Frontal cortex (tissue), 2 donors: ENCODE measurements around the gene RBBP7.

DNA sequence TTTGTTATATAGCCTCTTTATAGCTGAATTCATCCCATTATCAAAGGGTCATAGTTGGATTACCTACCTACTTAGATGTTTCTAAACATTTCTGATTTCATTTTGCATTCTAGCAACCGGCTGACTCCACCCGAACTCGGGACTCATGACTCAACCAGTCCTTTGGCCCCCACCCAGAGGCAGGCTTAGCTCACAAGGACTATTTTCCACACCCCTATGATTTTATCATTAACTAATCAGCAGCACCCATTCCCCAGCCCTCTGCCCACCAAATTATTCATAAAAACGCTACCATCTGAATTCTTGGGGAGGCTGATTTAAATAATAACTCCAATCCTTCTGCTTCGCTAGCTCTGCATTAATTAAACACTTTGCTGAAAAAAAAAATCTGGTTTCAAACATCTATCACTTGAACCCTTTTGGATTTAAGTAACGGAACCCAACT lies 79.9 kb upstream of the EGFL6 start:
- RAMPAGE, long total RNA: no peak

DNA sequence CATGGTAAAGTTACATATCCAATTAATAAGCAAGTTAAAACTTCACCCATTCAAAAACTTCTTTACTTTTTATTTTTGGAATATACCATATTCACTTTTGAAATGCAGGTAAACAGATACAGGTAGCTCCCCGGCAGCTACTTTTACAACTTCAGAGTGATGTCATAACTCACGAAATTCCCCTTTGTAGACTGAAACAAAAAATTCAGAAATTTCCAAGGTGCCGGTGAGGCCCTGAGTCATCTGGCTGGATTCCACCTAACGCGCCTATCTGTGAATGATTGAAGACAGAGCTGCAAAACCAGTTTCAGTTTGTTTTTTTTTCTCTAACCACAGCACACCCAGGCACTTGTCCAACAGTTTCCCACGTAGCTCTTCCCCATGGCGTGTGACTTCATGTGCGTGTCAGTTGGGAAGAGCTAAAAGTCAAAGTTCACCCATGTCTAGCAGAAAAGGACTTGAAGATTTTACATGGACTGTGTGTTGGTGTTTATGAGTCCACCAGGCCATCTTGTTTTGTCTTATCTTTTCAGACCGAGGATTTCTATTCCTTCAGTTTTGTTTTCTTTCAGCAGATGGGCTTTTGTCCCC lies 16.3 kb downstream of the TCEANC start:
- RAMPAGE, long total RNA: no peak

GRCh38 chrX:13717683-13718345 lies 16.6 kb downstream of the TRAPPC2 start:
- RAMPAGE, long total RNA: no peak

- RAMPAGE, long total RNA: no peak
Measured at GRCh38 chrX:14019926-14020689, 9.6 kb downstream of the GEMIN8 start.

- RAMPAGE, long total RNA: no peak
Measured at GRCh38 chrX:14028407-14029124, 1.1 kb downstream of the GEMIN8 start.

DNA sequence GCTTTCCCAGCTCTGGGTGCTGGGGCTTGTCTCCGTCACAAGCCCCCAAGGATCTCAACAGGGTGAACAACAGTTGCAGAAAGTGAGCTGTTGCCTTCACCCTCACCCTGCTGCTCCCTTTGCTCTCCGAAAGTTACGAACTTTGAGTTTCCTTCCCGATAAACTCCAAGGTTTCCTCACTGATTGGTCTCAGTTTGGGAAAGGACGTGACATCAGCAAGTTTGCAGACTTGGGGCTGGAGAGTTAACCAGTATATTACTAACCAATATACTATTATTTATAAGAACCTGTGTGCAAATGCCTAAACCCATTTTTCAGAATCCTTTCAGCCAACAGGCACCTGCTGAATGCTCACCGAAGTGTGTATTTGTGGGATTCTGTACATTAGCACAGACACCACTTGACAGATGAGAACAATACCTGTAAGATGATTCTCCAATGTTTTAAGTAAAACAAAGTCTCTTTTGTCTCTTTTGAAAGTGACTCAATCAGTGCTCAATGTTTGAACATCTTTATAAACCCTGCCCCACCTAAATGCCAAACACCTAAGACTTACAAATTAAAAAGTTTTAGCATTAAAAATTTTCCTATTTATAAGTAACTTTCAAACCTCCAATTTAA lies 897 bp downstream of the ASB9 start:
- RAMPAGE, long total RNA: no peak

DNA sequence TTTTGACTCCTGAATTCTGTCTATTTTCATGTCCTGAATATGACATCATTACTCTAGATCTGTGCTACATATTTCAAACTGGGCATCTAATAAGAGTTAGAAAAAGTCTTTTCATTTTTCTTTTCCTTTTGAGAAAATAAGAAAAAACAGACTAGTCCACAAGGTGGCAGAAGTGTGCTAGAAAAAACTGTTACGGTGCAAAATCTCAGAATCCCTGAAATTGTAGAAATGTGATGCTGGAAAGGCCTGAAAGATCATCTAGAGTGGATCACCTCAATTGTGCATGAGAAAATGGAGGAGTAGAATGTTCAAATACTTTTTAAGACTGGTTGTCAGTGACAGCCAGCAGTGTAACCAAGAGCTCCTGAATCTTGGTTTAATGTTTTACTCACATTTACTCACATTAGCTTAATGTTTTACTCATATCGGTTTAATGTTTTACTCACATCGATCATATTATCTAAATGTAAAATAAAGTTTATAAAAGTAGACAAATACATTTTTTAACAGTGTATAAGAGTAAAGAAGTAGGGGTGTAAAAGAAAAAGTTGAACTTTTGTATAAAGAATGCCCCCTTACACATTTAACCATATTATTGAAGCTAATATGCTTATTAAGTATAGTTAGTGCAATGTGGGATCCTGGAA lies 15.3 kb downstream of the ASB11 start:
- RAMPAGE, long total RNA: no peak

GRCh38 chrX:15414560-15414759 lies 30.2 kb upstream of the VEGFD start:
- RAMPAGE, long total RNA: no peak

GRCh38 chrX:15891395-15891914 lies 36.8 kb upstream of the AP1S2 start:
- RAMPAGE, long total RNA: no peak

- RAMPAGE, long total RNA: no peak
Measured at GRCh38 chrX:16123917-16124555, 671 bp downstream of the GRPR start.

DNA sequence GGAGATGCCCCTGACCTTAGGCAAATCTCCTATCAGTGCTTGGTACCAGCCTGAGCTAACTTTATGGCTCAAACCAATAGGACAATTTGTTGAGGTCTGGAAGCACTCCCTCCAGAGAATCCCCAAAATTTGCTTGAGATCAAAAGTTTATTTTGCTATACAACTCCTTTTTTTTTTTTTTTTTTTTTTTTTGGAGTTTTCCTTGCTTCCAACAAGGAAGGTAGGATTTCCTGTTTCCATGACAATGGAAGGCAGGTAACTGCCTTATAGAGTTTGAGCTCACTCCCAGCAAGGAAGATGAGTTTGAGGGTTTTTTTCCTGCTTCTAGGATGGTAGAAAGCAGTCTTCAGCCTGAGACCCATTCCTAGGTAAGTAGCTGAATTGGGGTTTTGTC lies 73.0 kb upstream of the S100G start:
- RAMPAGE, long total RNA: no peak

DNA sequence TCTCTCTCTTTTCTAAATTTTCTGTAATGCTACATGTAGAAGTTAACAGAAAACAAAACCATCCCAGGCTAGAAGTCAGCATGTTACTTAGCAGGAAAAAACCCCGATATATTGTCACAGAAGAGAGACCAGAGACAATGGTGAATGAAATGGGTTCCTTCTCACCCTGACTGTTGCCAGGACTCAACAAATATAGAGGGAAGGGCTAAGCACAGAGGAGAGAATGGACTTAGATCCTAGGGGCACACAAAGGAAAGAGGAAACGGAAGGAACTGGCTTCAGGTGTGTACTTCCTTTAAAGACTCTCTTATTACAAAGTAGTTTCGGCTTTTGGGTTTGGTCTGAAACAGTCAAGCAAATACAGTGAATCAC lies 46.2 kb upstream of the S100G start:
- RAMPAGE, long total RNA: no peak

DNA sequence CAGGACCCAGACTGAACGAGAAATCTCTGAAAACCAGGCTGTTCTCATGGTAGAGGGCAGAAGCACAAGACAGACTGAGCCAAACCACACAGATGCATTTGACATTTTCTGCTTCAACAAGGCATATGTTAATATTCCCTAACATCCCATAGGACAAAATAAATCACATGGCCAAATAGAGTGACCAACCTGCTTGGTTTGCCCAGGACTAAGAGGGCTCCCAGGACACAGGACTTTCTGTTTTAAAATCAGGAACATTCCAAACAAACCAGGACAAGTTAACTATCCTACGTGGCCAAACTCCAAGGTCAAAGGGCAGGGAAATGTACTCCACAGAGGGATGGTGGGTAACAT lies 11.7 kb downstream of the CTPS2 start:
- RAMPAGE, long total RNA: no peak

DNA sequence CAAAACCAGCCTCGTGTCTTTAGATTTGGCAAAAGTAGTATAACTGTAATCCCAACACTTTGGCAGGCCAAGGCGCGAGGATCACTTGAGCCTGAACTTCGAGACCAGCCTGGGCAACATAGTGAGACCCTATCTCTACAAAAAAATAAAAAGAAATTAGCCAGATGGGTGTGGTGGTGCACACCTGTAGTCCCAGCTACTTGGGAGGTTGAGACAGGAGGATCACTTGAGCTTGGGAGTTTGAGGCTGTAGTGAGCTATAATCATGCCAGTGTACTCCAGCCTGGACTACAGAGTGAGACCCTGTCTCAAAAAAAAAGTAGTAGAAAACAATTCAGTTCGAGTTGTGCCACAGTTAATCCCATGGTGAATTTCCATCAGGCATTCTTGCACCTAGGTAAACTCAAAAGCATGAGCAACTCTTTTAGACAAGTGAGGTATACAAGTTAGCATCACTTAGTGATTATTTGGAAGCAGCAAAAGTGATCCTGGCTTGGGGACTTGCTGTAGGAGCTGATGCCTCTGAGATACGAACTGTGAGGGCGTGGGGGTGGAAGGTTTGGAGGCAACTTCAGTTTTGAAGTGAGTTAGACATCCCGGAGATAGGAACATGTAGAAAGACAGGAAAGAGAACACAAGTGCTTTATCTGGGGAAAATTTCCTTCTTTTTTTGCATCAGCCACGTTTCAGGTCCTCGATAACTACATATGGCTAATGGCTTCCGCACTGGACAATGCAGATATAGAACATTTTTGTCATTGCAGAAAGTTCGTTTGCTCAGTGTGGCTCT lies 17.9 kb downstream of the SYAP1 start:
- RAMPAGE, long total RNA: no peak

DNA sequence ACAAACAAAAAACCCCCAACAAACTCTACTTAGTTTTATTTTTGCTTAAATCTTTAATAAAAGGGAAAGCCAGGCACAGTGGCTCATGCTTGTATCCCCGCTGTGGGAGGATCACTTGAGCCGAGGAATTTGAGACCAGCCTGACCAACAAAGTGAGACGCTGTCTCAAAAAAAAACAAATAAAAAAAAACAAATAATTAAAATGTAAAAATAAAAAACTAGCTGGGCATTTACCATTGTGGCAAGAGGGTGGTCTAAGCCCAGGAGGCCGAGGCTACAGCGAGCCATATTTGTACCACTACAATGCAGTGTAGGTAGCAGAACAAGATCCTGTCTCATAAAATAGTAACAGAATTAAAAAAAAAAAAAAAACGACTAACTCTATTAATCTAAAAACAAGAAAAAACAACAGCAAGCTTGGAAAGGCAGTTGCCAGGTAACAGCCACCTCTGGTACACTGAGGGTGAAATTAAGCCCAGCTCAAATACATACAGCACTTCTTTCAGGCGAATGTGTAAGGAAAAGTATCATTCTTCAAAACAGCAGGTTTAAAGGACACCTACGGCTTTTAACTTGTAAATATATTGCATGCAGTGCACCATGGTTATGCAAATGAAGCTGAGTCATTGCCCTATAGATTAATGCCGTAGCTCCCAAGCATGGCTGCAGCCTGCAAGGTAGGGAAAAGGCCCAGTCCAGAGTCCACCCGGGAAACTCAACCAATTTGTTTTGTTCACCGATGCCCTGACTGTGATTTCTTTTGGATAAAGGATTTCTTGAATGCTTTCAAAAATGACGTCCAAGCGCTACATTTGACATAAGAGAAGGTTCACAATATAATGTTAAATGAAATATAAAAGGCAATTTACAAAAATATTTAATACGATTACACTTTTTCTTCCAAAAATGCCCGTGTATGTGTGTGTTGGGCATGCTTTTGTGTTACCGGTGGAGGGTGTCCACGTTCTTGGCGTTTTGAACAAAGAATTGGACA lies 14.5 kb upstream of the TXLNG start:
- RAMPAGE, long total RNA: no peak

DNA sequence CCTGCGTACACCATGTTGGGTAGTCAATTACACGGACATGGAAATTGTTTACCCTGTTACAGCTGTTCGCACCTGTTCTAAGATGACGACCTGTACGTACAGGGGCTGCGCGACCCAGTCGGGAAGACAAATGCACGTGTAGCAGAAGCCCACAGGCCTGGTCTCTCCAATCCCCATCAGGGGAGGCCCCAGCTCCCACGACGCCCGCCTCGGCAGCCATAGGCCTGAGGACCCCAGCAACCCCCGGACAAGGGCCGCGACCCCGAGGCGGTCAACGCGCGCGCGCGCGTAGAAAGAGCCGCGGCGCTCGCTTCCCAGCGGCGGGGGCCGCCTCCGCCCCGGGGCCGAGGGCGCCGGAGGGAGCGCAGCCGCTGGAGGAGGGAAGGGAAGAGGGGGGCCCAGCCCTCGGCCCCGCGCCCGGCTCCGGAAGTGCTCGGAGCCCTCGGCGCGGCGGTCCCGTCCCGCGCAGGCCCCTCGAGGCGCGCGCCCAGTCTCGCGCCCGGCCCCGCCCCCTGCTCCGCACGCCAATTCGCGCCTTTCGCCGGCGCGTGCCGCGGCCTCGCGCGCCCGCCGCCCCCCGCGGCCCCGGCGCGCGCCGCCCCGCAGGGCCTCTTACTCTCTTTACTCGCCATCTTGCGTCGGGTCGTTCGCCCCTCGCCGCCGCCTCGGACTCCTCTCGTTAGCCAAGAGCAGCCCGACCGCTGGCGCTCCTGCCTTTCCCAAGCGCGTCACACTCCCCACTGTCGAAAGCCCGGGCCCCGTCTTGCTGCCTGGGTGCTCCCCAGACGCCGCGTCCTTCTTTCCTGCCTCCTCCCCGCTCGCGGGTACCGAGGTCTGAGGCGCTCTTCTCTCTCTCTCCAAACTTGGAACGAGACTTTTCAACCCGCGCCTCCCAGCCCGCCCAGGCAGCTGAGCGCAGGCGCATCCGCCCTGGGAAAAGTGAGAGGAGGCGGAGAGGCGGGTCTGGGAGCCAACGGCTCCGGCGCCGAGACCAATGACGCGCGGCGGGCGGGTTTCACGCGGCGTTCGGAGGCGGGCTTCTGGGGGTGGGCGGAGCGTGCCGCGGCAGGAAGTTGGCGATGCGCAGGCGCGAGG lies at the start of gene RBBP7:
TSS of gene RBBP7 (minus strand) at position 941 of the 1,095 bp plus-strand sequence.
- RAMPAGE, long total RNA: no peak

DNA sequence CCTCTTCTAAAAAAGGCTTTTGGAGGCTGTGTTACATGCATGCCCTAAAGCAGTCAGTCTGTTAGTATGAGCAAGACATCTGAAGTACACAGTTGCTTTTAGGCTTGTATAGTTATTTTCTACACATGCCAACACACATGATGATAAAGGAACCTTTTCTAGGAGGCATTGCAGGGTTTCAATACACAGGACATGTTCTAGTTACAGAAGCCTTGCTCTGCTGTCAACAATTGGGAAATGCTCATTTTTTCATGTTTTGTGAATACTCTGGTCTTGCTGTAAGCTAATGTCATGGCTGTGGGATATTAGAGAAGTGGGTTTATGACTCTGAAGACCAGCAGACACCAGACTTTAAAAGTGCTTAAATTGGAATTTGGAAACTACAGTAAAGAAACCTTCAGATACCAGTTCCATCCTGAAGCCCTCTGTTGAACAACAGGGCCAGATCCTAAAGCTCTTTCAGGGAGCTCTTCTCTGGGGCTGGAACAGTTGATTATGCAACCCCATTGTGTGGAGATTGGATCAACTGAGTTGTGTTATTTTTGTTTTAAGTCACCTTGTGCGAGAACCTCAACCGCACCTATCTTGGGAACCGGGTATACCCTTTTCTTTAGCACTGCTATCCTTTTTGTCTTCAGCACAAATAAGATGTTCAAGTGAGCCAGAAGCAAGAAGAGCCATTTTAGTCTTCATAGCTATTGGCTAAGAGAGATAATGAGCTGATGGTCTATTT lies 205.9 kb downstream of the REPS2 start:
- RAMPAGE, long total RNA: no peak

DNA sequence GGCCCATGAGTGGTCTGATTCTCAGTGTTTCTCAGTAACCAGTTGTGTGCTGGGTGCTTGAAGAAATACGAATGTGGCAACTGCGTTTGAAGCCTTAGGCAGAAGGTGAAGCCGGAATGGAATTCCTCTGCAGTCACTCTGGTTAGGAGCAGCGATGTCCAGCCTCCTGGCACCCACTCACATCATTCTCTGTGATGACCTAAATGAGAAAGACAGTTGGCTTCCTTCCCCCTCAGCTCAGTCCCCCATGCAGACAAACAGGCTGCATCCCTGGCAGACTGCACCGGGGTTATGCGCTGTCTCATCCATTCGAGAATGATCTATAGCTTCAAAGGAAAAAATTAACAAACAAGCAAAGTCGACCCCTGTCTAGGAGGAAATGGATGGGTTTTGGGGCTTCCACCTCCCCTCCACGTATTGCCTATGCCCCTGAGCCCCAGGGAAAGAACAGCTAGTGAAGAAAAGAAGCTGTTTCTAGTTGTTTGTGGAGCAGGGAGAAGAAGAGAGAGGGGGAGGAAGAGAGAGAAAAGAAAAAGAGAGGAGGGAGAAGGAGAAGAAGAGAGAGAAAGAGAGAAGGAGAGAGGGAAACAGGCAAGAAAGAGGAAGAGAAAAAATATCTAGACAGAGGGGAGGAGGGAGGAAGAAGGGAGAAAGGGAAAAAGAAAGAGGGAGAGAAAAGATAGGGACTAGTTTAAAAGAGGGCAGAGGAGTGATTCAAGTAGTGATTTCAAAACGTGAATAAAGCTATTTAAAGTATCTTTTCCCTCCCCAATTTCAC lies 169.9 kb upstream of the SCML1 start:
- RAMPAGE, long total RNA: no peak

- RAMPAGE, long total RNA: no peak
Measured at GRCh38 chrX:17735867-17736162, 1.5 kb upstream of the SCML1 start.

DNA sequence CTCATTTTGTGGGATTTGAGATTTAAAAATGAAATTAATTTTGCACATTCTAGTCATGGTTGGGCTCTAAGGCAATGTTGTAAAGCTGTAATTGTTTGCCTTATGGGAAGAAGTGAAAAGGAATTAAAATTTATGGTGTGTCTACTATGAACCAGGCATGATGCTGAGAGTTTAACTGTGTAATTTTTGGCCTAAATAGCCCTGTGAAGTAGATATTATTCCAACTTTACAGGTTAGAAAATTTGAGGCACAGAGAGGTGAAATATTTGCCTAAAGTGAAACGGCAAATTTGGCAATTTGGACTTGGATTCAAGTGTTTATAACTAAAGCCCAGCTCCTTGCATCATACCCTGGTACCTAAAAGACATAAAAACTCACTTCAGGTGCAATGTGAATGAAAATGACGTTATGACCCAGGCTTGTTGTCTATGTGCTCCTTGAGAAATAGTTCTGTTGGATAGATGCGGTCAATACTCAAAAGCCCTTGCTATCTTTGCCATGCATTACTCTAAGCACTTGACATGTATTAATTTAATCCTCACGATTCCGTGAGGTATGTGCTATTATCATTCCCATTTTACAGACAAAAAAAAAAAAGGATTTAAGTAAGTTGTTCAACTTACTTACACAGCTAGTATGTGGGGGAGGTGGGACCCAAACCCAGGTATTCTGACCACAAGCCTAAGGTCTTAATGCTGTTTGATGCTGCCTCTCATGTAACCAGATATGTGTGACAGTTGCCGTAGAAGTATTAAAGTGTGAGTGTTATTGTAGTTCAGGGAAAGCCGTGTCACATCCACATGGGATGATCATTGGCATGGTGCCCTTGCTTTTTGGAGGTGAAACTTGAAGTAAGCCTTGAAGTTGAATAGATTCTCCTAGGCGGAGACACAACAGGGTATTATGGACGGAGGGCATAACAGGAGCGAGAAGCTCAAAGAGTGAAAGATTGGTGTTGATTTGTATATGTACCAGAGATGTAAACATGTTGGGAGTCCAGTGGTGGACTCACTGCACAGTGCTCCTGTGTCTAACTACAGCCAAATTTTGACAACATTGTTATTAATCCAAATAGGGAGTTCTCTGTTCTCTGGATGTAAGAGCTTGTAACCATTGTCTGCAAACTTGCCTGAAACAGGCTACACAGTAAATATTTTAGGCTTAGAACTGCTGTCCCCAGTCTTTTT lies 3.0 kb downstream of the SCML1 start:
- RAMPAGE, long total RNA: no peak